Hematopoietic multipotent progenitor cell (in vitro differentiated cells): Measurements from ENCODE around the gene N4BP2.

- CAGE, long polyA plus RNA, result no peak
Measured at GRCh38 chr4:40056515-40057104, at the start of gene N4BP2. Gene N4BP2, plus strand, starts transcription at chr4:40056850.

DNA sequence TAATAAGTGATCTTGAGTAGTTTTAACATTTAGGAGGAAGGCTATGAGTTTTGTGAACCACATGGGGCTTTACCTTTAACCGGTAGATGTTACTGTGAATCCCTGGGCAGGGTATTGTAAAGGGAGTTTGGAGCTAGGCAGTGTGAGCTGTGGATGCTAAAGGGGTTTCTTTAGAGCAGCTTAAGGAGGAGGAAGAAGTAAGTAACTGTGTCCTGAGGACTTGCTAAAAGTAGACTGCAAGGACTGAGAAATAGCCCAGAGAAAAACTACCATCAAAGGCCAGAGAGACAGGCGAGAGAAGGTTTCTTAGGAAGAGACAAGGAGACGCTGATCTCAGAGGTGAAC is 5.6 kb downstream of the RHOH start:
- CAGE, long polyA plus RNA, result no peak

- CAGE, long polyA plus RNA, result no peak
Measured at GRCh38 chr4:40311750-40312518, 23.2 kb upstream of the CHRNA9 start.

- CAGE, long polyA plus RNA, result no peak
Measured at GRCh38 chr4:40349723-40350302, 14.7 kb downstream of the CHRNA9 start.

DNA sequence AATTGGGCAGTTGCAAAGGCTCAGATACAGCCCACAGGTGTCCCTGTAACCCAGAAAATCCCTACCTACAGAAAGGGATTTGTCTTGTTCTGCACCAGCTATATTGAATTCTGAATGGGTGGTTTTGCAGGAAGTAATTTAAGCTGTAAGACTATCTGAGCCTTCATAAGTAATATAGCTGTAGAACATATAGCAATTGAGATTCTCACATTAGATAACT is 34.6 kb downstream of the CHRNA9 start:
- CAGE, long polyA plus RNA, result no peak

DNA sequence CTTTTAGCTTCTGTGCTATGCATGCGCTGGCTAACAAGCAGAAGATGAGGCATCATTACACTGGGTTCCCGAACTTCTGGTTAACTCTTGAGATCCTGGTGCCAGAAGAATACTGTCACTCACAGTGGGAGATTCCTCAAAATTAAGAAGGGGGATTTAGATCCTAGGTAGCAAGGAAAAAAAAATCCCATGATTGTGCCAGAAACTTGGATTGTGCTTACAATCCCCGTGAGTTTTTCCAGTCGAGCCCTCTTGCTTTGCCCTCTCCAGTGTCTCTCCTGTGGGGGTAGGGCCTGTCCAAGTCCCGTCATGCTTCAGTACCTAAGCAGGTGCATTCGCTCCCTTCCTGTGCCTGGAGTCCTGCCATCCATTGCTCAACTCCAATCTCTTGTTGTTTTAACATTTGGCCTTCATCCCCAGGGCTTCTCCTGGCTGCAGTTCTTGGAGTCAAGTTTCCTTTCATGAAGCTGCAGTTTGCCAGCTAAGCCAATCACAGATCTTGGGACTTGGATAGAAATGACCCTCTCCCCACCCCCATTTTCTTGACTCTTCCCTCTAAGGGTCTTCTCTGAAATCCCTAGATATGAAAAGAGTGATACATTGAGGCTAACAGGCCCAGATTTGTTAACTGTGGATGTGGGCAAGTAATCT is 60.6 kb downstream of the CHRNA9 start:
- CAGE, long polyA plus RNA, result no peak

DNA sequence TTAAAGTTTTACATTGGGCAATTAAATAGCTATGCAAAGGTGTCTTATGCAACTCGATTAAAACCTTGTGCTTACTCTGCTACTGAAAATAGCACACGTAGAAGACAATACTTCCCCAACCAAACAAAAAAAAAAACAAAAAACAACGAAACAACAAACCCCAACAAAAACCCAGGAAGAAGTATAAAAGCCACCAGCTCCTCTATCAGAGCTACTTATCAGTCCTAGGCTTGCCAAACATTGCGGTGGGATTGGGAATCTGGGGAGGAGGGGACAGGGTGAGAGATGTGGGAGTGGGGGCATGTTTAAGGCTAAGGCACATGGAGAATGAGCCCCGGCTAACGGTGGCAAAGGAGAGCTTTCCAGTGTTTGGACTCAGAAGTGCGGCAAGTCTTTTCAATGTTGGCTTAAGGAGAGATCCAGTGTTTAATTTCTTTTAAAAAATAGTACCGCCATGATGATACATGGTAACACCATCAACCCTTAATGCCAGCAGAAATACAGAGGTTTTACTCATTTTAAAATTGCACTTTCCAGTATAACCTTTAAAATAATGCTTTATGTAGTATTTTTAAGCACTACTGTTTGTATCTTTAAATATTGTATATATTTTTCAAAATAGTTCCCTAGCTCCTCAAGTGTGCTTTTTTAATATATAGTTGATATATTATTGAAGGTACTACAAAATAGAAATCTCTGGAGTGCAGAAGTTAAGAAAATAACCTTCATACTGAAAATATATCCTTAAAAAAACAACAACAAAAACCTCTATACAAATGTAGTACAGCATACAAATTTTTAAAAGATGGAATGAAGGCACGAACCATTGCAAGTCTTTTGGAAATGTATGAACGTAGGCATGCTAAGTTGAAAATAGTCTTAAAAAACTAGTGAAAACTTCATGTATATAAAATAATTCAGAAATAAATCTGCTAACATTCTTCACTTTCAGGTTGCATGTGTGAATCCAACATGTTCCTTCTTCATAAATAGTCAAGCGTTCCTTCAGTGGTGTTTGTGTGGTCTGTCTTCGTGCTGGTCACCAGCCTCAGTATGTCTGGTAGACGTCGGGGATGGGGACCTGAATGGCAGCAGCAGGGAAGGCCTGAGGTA is 90.1 kb downstream of the CHRNA9 start:
- CAGE, long polyA plus RNA, result no peak

DNA sequence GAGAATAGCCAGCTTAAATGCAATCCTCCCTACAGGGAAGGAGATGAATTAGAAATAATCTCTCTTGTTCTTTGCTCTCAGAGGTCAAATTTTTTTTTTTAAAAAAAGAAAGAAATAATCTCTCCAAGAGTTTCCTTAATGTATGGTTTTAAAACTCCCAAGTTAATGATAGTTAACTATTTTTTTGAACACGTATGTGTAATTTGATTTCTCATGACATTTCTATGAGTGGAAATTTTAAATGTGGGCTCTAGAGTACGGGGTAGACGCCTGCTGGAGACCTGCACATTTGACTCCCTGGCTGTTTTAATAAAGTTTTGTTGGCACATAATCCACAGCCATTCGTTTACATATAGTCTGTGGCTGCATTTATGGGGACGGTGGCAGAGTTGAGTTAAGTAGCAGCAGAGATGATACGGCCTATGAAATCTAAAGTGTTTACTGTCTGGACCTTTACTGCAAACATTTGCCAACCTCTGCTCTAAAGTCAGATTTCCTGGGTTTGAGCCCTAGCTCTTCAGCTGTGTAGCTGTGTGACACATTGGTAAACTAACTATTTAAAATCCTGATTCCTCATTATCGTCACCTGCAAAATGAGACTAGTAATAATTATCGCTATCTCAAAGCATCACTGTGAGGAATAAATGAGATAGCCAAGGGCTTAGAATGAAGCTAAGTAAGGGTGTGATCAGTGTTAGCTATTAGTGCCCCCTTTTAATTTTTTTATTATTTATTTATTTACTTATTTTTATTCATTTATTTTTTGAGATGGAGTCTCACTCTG is 118.8 kb downstream of the CHRNA9 start:
- CAGE, long polyA plus RNA, result no peak

GRCh38 chr4:40563757-40564640 is 65.7 kb downstream of the RBM47 start:
- CAGE, long polyA plus RNA, result no peak

DNA sequence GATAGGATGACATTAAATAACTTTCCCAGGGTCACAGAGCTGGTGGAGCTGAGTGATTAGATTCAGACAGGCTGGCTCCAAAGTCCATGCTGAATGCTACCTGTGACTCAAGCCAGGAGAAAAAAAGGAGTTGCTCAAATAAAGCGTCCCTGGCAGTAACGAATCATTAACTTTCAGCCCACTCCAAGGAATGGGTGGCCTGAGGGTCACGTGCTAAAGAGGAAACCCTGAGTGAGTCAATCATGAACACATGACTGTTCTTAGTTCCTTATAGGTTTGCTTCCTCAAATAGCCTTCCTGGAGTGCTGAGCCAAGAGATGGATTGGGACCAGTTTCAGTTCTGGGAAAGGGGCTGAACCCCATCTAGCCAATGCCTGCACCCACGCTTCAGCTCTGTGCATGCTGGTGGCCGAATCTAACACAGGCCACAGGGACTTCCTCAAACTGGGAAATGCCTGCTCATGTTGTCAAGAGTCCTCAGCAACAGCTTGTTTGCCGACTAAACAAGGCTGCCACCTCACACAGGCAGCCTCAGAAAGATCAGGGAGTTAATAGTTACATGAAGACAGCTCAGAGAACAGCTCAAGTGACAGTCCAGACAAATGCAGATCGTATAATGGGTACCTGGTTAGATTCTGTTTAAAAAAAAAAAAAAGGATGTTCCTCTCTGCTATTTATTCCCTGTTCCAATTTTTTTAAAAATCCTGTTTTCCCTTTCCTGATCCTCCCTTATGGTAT is 52.6 kb downstream of the RBM47 start:
- CAGE, long polyA plus RNA, result no peak

DNA sequence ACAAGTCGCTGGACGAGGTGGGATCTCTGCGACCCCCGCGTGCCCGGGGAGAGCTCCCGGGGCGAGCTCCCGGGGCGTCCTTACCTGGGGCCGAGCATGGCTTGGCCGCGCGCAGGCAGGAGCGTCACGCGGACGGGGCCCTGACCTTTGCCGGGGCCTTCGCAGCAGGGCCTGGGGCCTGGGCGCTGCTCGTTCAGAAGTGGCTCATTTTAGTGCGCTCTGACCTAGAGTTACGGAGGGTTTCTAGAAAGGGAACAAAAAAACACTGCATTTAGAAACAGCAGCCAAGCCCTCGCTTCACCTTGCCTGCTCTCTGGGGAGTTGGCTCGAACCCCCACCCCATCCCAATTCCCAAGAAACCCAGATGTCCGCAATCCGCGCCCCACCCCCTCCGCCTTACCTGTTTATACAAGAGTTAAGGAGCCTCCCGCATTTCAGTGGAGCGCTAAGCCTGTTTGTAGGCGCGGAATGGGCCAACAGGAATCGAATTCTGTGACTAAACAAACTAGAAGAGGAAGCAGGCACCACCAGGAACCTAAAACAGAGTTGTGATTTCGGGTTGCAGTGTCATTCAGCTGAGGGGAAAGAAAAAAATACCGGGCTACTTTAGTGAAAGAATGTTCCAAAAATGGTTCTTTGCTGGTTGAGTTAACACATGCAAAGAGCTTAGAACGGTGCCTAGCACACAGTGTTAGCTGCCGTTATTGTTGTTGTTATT is 874 bp upstream of the RBM47 start:
- CAGE, long polyA plus RNA, result no peak

DNA sequence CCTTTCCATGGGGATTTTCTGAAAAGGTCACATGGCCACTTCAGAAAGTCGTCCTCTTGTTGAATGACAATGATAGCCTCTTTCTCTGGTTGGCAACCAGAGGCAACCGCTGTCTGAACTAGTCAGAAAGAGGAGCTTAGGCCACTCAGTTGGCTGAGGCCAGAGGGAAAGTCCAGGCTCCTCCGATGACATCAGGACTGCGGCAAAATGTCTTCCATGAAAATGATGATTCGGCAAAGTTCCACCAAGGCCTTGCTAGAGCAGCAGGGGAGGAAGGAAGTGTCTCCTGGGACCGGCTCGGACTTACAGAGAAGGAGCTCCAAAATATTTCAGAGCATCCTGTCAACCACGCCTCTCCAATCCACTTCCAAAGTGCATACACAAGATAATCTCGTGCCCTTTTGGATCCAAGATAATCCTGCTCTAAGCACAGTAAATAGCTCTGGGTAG is 19.2 kb upstream of the RBM47 start:
- CAGE, long polyA plus RNA, result no peak

DNA sequence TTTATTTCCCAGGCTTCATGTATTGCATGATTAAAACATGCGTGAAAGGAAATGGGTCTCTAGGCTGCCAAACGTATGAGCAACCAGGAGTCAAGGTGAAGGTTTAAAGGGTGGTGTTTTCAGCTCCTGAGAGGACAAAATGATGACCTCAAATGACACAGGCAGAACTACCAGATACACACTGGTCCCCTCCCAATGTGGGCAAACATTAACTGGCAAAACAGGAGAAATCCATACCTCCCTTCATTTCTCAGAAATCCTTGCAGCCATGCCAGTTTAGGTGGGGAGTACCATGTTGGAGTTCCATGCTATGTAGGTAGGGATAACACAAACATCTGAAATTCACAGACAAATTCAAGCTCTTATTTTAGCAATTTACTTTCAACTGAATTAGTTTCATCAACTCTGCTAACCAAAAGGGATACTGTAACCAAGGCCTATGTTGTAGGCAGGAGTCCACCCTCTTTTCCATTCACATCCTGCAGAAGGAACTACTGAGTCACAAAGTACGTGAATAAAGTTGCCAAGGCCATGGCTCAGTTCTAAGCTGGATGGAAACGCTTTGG is 58.5 kb upstream of the RBM47 start:
- CAGE, long polyA plus RNA, result no peak

DNA sequence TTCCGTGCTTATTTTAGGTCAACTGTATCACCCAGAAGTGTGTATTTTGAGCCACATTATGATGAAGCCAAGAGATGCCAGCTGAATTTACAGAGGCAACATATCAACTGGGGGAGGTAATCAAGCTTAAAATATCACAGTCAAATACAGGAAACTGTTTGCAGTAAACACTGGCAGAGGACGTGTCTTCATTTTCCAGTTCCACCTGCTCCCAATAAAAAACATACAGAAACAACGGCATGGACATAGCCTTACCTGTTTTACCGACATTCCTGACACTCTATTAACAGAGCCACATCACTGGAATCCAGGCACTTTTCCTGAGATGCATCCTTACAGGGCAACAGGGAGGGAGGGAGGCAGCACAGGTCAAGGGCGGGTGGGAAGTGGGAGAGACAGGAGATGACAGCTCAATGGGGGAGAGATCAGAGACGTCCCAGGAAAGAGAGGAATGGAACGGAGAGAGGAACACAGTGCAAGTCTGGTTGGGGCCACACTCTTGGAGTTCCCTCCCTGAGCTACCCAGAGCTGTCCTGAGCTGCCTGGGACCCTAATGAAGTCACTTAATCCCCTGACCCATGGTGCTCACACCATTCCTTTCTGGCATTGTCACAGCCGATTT is 92.9 kb downstream of the NSUN7 start:
- CAGE, long polyA plus RNA, result no peak

- CAGE, long polyA plus RNA, result no peak
Measured at GRCh38 chr4:40963260-40963490, 213.4 kb downstream of the NSUN7 start.

GRCh38 chr4:41362163-41362674 is 105.5 kb downstream of the UCHL1 start:
- CAGE, long polyA plus RNA, result no peak

- CAGE, long polyA plus RNA, result no peak
Measured at GRCh38 chr4:41426473-41426990, 111.4 kb upstream of the LIMCH1 start.

GRCh38 chr4:41544956-41545847 is 7.2 kb downstream of the LIMCH1 start:
- CAGE, long polyA plus RNA, result no peak

DNA sequence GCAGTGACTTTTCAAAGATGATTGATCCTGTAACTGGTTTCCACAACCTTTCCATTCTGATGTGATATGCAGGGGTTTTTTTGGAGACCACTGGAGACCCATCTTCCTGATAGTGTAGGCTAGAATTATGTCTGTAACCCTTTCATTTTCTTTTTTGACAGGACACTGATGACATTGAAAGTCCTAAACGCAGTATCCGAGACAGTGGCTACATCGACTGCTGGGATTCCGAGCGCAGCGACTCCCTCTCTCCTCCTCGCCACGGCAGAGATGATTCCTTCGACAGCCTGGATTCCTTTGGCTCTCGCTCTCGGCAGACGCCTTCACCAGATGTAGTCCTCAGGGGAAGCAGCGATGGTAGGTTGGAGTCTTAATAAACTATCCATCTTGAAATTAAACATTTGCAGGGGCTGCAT is 75.4 kb downstream of the LIMCH1 start:
- CAGE, long polyA plus RNA, result no peak

DNA sequence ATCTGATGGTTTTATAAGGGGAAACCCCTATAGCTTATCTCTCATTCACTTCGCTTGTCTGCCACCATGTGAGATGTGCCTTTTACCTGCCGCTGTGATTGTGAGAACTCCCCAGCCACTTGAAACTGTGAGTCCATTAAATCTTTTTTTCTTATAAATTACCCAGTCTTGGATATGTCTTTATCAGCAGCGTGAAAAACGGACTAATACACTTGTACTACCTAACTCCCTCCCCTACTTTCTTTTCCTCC is 53.3 kb upstream of the PHOX2B start:
- CAGE, long polyA plus RNA, result no peak